ENCODE measurements around the genes G2E3 and GPR33.

GRCh38 chr14:30558705-30559558, at the start of gene G2E3:
G2E3 (plus strand) TSS chr14:30559158.
- RRBS, result 1% methylated on average over 19 of the region's 62 CpGs

GRCh38 chr14:30946927-30947340, 72.6 kb downstream of the COCH start:
- RRBS, result no CpG with 5 or more reads among the region's 6 CpGs

GRCh38 chr14:31024587-31025110, 800 bp upstream of the AP4S1 start:
- RRBS, result no CpG with 5 or more reads among the region's 5 CpGs

DNA sequence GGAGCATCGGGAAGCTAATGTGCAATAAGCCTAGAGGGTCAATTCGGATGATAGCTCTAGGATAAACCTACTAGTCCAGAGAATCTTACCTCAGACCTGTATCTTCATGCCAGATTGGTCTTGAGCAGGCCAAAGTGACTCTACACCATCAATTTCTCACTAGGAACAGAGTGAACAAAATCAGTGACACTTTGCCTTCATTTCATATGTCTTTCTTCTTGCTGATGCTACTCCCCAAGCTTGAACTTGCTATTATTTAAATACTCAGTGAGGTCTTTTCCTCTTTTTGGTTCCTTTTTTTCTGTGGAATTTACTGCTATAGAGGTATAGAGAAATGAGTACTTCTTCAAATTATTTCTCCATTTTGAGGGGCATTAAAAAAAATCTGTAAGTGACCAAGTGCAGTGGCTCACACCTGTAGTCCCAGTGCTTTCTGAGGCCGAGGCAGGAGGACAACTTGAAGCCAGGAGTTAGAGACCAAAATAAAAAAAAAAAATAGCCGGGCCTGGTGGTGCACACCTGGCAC, at the start of gene GPR33:
TSS of gene GPR33 (minus strand) at position 232 of the 526 bp plus-strand sequence.
- RRBS, result 92% methylated on average over 1 of the region's 4 CpGs

- RRBS, result no CpG with 5 or more reads among the region's 3 CpGs
Observed at GRCh38 chr14:32091427-32092235, 14.5 kb downstream of the ARHGAP5 start.

DNA sequence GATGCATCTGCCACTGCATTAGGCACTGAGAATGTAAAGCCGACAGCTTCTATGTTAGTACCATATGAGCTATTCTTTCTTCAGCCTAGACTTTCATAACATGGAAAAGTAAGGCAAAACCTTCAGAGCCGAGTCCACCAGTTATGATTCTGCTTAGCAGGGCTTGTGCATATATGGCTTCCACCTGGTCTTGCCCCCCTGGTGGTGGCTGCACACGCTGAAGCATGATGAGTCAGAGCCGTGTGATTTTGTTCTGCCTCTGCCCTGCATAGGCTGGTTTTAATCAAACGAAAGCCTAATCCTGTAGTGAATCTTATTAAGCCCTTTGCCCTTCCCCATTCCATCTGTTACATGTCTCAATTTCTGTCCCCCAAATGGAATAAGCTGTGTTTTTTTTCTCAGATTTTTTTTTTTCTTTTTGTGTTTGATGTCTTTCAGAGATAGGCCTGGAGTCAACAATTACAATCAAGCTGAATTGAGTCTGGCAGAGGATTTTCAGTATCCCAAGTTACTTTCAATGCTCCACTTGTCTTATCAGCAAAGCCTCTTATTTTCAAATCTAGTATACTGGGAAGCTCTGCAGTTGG, 104.0 kb upstream of the AKAP6 start:
- RRBS, result no CpG with 5 or more reads among the region's 5 CpGs

DNA sequence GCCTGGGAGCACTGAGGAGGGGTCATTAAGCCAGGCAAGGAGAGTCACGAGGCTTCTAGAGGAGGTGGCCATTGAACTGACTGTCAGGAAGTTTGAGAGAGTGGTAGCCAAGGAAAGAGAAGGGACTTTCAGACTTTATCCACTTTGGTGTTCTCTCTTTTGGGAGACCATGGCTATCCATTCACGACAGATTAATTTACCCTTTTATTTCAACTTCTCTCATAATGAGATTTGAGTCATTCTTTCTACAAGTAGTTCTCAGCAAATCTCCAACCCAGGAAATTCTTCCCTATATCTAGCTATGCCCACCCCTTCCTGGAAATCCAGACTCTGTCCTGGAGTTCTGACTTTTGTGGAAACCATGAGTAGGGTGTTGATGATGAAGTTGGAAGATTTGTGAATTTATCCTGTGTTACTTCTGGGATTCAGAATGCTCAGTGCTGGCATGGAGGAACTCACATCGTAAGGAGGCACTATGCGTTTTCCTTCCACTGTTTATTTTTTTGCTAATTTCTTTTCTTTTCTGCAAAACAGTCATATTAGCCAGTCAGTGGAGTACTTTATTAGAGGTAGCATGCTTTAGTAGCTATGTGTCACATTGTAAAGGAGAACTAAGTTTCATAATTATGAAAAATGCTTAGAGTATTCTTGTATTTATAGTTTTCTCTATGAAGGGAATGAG, 165.0 kb downstream of the AKAP6 start:
- RRBS, result no CpG with 5 or more reads among the region's 4 CpGs

DNA sequence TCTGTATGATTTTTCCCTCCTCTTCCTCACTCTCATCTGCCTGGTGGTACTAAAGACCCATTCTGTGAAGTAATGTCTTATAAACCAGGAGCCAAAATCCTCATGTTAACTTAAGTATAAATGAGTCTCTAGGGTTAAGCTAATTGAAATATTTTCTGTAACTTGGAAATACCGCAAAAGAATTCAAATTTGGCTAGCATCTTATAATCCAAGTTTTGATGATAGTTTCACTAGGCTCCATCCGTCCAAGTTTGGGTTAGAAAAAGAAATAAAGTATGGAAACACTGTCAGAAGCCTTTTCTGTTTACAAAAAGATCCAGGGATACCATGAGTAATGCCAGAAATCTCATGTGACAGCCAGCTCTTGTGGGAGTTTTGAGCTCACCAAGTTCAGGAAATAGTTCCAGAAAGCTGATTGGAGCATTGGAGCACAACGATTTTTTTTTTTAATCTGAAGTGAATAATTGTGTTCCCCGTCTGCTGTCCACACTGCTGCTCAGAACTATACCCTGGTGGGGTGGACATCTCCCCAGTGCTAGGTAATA, 229.7 kb upstream of the NPAS3 start:
- RRBS, result no CpG with 5 or more reads among the region's 4 CpGs

GRCh38 chr14:32710443-32710844, 228.2 kb upstream of the NPAS3 start:
- RRBS, result no CpG with 5 or more reads among the region's 8 CpGs

DNA sequence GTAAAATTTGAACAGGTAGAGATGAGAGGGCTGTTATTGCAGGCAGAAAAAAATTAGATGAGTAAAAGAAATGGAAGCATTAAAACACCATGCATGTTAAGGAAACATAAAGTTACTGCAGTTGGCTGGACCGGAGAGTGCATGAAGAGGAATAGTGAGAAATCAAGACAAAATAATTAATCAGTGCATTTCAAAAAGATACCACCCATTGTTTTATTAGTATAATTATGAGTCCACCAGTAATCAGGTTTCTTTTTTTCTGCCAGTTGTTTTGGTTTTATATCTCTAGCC, 388.9 kb downstream of the NPAS3 start:
- RRBS, result no CpG with 5 or more reads among the region's 1 CpG

- RRBS, result no CpG with 5 or more reads among the region's 3 CpGs
Observed at GRCh38 chr14:33880831-33881039, 70.1 kb downstream of the EGLN3 start.

- RRBS, result 63% methylated on average over 2 of the region's 7 CpGs
Observed at GRCh38 chr14:34023750-34024285, 72.9 kb upstream of the EGLN3 start.

- RRBS, result no CpG with 5 or more reads among the region's 5 CpGs
Observed at GRCh38 chr14:34035172-34035608, 84.3 kb upstream of the EGLN3 start.

DNA sequence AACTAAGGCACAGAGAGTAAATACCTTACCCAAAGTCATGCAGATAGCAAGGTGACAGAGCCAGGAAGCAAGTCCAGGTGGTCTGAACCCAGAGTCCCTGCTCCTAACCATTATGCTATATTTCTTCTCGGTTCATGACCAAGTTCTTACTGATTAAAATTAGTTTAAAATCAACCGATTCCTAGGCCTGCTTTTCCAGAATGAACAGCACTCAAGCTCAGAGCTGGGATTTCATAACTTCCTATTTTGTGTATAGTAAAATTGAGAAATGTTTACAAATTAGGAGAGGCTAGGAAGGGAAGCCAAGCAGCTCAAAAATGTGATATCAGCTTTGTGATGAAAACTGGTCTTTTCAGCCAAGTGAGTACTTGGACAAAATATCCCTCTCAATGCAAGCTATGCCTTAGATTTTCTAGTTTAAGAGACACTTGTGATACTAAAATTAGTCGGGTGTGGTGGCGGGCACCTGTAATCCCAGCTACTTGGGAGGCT, 85.6 kb upstream of the EGLN3 start:
- RRBS, result no CpG with 5 or more reads among the region's 4 CpGs

DNA sequence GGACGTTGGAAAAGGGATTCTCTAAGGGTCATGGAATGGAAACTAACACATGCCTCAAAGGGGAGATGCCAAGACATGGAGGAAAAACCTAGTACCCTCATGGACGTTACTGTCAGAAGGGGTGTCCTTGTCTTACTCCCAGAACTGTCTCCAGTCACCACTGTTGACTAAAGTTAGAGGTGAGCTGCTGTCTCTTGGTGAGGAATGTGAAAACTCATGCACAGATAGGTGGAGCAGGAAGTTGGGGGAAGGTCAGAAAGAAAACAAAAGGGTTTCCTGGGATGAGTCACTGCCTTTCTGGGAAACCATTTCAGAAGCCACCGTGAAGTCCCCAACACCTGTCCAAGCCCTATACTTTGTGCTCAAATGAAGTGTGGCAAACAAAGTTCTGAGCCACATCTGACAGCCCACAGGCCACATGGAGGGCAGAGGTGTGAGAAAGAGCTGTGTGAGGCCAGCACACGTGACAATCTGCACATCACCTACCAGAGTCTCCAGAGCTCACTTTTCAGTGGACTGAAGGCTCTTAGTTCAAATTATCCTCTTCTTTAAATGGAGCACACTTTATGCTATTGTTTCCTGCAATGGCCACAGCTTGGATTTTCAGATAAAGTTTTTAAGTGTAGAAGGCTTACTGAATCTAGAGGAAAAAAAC, 92.9 kb upstream of the EGLN3 start:
- RRBS, result no CpG with 5 or more reads among the region's 4 CpGs

GRCh38 chr14:34099648-34100028, 148.8 kb upstream of the EGLN3 start:
- RRBS, result no CpG with 5 or more reads among the region's 5 CpGs

GRCh38 chr14:34331567-34332111, 130.4 kb downstream of the SPTSSA start:
- RRBS, result no CpG with 5 or more reads among the region's 8 CpGs

DNA sequence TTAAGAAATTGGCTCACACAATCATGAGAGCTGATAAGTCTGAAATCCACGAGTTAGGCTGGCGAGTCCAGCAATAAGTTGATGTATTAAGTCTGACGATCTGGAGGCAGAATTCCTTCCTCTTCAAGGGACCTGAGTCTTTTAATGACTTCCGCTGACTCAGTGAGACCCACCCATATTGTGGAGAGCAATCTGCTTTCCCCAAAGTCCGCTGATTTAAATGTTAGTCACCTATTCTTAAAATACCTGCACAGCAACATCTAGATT, 97.8 kb downstream of the SPTSSA start:
- RRBS, result no CpG with 5 or more reads among the region's 5 CpGs

GRCh38 chr14:34460819-34461152, 1.3 kb downstream of the SPTSSA start:
- RRBS, result no CpG with 5 or more reads among the region's 2 CpGs

DNA sequence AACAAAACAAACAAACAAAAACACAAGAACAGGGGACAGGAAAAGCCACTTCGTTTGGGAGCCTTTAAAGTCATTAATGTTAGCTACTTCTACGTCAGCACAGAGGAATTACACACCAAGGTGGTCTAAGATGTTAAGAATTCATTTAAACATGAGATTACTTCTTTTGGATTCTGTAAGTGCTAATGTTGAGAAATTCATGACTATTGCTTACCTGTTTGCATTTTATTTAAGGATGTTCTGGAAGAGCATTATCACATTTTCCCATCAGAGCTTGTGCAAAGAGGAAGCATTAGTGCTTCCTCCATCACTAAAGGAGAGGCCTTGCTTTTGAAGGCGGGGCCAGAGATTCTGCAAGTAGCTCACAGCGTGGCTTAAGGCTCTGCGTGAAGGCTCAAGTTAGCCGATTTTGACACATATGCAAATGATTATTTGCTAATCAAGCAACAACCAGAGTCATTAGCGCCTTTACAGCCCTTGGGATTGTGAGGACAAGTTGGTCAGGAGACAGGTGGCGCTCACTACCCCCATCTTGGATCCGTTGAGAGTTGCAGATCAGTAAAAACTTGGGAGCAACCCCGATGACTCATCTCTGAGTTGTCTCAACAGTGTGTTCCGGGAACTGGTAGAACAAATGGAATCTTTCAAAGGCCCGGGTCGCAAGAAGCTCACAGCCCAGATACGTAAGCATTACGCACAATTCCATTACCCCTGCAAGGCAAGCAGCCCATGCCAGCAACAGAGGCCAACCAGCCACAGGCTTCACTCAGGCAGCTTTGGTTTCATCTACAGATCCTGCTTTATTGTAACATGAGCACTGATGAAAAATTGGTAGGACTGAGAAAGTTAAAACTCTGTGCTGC, 34.7 kb upstream of the SPTSSA start:
- RRBS, result no CpG with 5 or more reads among the region's 15 CpGs